Hematopoietic multipotent progenitor cell (in vitro differentiated cells): Measurements from ENCODE around the gene CLPX.

GRCh38 chr15:63640867-63641710, 43.9 kb downstream of the FBXL22 start:
- CAGE, long polyA plus RNA = no peak

DNA sequence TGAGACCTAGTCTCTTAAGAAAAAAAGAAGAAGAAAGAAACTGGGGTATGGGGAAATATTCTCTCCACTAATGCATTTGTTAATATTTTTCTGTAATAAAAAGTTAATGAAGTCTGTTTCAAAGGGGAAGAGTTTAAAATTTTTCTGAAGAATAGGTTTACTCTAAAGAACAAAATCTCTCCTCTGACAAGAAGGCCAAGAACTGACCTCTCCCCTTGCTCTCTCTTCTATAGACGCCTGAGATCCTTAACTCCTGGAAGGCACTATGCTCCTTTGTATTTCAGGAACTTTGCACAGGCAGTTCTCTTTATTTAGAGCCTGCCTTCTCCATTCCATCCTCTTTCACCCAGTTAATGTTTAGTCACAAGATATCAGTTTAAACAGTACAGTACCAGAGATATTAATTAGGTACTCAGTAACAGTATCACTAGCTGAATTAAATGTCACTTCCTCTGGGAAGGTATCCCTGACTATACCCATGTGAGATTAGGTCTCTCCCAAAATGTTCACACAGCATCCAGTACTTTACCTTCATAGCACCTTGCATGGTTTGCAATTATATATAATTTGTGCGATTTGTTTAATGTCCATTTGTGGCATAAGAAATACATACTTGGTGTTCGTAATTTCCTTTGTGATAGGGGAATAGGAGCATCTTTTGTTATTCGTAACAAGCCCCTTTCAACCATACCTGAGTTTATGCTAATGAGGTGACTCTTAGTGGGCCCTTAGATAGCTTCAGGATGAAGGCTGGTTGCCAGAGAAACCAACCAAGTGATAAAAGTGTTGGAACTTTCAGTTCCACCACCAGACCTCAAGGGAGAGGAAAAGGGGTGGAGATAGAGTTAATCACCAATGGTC, 33.4 kb downstream of the HERC1 start:
- CAGE, long polyA plus RNA = no peak

DNA sequence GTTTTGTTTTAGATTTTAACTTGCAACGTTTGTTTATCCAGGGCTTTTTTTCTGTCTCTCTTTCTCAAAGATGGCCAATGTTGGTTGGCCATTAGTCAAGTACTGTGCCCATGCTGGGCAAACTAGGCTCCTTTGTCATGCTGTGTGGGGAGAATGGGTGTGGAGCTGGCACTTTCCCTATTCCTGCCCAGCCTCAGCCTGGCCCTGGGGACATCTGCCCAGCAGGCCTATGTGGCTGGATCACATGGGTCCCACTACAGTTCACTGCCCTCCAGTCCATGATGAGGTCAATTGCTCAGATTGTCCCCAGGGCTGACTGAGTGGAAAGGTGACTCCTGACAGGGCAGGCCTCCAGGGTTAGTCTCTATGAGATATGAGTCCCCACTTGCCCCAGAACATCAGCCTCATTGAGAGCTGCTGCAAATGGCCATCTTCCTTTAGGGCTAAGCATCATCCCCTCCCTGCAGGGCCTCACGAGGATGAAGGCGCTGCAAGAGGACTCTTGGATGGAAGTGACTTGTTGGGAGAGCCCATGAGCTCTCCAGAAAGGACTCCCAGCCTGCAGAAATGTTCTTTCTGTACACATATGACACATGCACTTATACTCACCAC, 54.5 kb upstream of the HERC1 start:
- CAGE, long polyA plus RNA = no peak

DNA sequence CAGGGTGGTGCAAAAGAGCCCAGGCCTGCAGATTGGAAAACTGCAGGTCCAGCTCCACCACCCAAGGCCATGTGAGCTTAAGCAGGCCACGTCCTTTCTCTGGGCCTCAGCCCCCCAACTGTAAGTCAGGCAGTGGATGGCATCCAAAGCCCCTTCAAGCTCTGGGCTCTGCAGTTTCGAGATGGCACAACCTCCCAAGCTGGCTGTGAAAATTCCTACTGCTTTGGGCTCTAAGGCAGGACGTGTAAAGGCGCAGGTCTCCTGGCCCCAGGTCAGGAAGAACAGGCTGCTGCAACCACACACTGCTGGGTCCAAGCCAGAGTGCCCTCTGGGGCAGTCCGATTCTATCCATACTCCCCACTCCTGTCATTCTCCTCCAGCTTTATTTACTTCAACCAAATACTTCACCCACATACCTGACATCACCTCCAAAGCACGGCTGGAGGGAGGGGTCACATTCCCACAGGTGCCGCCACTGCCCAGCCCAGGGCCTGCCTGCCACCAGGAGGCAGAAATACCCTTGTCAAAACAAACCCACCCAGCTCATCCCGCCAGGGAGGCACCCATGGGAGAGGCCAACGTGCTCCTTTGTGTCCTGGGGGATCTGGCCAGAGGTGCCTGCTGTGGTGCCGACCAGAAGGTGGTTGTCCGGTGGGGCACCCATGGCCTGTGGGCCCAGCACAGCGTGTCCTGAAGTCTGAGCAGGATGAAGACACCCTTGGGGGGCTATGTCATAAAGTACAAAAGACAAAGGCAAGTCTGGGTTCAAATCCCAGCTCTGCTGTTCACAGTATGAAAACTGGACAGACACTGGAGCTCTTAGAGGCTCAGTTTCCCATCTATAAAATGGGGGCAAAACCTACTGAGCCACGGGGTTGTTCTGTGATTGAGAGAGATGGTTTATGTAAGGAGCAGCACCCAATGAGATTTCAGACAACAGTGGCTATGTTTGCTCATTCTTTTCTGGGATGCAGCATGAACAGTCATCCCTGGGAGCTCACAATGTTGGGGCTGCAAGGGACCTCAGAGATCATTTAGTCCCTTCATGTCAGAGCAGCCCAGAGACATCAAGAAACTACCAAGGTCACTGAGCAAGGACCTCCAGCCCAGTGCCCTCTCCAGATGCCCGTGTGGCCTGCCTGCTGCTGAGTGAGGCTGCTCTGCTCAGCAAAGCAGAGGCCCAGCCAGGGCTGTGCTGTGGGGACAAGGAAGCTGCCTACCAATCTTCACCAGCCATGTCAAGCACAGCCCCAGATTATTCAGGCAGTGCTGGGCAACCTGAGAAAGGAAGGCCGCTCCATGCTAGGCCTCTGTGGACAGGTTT, 100.2 kb downstream of the DAPK2 start:
- CAGE, long polyA plus RNA = no peak

DNA sequence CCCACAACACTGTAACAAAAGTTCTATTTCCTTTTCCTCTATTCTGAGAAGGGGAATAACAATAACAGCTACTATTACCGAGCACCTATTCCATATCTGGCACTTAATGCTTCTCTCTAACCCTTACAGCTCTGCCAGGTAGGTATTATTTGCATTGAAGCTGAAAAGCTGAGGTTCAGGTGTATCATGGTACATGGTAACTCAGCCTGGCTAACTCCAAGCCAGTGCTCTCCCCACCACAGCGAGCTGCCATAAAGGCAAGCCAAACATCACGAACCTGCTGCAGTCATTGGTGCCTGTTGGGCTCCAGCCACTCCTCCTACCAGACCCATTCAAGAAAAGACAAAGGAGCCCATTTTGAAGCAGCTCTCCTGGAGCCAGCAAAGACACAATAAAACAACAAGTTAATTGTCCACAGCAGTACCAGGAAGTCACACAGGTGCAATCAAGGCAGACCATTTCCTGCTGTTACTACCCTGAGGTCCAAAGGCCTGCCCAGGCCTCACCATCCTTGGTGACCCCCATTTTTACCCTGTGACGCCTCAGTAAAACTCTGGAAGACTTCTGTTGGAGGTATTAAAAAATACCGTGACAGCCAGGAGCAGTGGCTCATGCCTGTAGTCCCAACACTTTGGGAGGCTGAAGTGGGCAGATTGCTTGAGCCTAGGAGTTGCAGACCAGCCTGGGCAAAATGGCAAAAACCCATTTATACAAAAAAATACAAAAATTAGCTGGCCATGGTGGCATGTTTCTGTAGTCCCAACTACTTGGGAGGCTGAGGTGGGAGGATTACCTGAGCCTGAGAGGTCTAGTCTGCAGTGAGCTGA, 77.5 kb downstream of the DAPK2 start:
- CAGE, long polyA plus RNA = no peak

- CAGE, long polyA plus RNA = no peak
These were observed 1.1 kb upstream of the PPIB start for GRCh38 chr15:64163952-64164325.

- CAGE, long polyA plus RNA = no peak
These were observed 7.9 kb upstream of the PPIB start for GRCh38 chr15:64170513-64171403.

DNA sequence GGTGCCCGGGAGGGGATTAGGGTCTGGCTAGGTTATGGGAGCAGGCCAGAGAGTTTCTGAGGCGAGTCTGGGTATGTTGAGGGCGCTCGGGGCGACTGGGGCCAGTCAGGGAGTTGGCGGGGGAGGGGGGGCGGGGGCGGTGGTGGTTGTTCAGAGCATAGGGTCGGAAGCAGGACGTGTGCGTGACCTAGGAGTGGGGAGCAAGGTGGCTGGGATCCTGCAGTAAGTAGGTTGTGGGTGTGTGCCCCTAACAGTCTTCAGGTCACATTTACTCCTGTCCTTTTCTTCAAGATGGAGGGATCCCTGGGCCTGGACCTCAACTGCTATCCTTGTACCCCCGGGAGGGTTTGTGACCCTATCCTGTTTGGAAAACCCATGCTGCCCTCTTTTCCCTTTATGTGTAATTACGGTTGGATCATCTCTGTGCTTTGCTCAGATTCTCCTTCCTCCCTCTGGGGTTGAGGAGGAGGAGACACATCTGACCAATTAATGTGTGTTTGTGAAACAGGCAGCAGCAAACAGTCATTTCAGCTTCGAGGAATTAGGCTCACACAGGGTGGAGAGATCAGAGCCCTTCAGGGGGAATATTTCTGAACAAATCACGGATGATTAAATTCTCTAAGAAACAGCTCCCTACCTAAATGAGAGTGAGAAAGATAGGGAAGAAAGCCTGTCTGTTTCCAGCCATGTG, 864 bp downstream of the ZNF609 start:
- CAGE, long polyA plus RNA = no peak

DNA sequence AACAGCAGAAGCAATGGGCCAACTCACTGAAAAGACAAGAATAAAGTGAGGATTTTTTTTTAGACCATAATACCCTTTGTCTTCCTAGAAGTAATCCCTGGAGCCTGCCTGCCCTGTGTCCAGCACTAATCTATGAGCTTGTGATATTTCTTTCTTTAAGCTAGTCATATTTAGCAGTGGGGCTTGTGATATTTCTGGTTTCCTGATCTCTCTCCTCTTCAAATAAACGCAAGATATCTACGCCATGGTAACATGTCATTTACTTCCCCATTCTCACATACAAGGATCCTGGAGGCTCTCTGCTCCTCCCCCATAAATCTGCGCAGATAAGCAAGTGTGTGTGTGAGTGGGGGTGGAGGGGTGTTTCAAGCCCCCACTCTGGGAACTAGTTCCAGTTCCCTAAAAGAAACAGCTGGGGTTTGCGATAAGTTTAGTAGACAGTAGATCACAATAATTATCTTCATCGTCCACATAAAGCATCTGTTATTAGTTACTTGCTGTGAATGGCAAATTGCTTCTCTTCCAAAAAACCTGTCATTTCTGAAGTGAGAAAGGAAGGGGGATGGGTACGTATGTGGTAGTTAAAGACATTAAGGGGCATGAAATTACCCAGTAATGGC, 79.9 kb downstream of the RBPMS2 start:
- CAGE, long polyA plus RNA = no peak

DNA sequence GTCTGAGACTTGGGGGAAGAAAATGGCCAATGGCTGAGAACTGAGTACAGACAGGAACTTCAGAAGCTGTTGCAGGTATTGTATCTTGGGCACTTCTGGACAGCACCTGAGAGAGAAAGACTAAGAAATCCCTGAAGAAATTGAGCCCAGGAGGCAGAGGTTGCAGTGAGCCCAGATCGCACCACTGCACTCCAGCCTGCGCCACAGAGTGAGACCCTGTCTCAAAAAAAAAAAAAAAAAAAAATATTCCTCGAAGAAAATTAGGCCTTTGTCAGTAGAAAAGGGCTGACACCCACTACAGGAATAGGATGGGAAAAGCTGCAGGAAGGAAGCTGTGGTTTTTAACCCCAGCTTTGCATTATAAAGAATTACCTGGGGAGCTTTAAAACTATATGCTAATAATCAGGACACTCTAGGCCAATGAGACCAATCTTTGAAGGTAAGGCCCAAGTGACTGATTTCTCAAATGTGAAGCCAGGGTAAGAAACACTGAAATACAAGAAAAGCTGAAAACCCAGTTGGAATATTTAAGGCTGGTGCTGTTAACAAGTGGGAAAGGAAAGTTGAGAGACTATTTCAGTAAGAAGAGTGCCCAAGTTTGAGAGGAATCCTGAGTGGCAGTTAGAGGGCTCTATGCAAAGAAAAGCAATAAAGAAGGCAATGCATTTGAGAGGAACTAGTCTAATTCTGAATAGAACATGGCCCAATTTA, 74.4 kb downstream of the RBPMS2 start:
- CAGE, long polyA plus RNA = no peak

GRCh38 chr15:64701592-64702254, 73.7 kb downstream of the RBPMS2 start:
- CAGE, long polyA plus RNA = no peak

DNA sequence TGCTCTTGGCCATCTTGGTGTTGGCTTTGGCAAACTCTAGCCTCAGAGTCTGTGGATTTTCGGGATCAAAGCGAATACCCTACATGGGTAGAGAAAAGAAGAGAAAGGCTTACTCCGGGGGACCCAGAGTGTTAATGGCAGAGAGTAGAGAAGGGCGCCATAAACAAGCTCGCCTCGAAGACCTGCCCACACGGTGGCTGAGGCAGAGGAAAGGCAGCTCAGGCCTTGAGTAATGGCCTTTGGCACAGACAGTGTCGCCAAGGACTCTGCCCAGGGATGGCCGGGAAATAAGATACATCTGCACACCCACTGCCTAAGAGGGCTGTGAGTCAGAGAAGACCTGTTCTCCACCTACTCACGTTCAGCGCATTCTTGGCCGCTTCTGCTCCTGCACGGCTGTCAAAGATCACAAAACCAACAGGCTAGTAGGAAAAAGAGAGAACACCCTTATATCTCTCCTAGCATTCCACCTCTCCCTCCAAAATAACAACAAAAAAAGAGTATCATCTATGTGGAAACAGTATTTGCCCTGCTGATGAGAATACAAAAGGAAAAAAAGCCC, 26.2 kb downstream of the RBPMS2 start:
- CAGE, long polyA plus RNA = no peak

DNA sequence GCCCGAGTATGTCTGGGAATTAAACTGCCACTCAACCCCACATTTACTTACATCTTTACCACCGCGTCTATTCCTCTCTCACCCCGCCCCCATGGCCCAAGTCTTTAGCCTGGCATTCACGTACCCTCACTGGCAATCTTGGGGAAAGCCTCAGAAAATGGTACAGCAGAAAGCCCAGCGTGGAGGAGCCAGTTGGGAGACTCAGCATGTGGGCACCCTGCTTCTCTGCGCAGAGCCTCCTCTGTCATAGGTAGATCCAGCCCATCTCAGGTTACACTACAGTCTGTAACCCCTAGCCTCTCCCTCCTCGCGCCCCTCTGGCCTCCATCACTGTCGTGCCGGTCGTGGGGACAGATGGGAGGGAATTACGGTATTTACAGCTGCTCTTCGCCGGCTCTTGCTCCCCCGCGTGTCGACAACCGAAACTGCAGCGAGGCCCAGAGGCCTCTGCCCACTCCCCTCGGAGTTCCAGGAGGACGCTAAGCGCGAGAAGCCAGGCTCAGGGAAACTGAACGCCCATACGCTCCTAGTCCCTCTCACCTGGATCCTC, 6.3 kb upstream of the ANKDD1A start:
- CAGE, long polyA plus RNA = no peak

GRCh38 chr15:64944272-64944716, 32.6 kb downstream of the ANKDD1A start:
- CAGE, long polyA plus RNA = no peak

- CAGE, long polyA plus RNA = no peak
These were observed 5.9 kb downstream of the KBTBD13 start for GRCh38 chr15:65082235-65083071.

DNA sequence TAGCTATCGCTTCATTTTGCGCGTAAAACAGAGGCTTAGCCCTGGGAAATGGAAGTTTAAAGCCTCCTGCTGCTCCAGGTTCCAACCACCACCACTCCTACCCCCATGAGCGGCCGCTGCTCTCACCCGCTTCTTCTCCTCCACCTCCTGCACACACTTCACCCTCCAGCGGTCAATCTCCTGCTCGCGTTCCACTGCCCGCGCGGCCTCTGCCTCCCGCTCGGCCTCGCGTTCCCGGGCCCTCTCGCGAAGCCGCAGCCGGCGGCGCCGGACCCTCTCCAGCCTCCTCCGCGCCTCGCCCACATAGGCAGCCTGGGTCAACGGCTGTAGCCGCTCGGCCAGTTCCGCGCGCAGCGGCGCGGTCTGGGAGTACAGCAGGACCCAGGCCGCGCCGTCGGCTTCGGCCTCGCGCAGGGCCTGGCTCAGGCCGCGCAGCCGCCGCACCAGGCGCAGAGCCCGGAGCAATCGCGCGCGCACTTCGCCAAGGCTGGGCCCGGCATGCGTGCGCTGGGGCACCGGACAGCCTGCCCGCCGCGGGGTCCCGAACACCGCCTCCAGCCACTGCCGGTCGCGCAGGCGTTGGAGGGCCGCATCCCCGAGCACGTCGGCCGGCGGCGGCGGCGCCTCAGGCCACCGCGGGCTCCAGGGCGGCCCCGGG, 693 bp downstream of the PDCD7 start:
- CAGE, long polyA plus RNA = no peak

DNA sequence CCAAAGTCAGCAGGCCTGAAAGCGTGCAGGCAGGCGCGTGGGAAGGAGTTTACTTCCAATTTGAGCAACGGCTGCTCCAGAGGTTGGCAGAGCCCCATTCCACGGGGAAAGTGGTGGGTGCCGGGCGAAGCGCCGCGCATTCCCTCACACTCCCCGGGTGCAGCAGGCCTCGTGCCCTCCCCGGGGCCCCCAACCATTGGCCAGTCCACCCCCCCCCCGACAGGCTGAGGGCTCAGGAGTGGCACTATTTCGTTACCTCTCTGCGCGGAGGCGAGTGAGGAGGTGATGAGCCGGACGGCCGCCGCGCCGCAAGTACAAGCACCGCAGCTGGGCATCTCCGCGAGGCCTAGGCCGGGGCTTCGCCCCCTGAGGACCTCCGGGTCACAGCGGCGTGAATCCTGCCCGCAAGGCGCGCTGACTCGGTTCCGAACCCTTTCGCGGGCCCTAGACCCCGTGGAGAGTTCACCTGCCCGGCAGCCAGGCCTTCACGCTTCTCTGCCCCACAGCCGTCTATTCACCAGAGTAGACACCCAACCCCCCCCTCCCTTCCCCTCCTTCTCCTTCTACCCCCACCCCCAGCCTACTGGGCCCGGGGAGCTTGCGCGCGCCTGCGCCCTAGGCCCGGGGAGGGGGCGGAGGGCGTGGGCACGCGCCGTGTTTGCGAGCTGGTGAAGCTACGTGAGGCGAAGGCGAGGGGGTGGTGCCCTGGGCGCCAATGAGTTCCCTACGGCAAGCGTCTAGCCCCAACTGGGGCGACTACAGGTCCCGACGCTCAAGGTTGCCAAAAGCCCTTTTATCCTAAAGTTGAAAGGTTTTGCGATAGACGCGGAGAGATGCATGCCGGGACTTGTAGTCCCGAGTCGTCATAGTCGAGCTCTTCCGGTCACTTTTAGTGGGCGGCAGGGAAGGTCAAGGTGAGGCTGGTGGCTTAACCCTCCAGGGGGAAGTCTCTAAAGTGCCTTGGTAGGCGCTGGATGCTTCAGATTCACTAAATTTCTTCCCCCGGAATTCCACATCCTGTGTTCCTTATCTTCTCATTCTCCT, at the start of gene CLPX:
Gene CLPX, minus strand, starts transcription at position 524 of the 1,044 bp plus-strand sequence.
- CAGE, long polyA plus RNA = no peak

DNA sequence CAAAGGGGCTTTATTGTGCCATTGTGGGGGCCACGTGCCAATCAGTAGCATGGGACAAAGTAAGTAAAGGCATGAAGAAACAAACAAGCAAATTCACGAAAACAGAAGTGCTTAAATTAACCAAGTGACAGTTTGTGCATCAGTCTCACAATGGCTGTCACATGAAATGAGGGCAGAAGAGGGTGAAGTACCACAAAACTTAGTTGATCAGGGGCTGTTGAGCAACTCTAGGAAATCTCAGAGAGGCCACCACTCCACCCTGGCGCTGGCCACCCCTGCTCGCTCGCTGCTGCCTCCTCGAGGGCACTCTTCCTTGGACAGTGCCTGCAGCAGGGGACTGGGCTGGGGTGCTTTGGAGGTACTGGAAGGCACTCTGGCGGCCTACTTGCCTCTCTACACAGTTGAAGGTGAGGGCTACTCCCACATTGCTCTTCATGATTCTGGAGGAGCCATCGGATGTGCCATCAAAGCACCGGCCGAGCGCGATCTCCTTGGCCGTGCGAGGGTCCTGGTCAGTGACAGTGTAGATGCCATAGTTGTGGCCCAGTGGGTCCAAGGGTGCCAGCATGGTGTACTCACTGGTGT, 11.5 kb upstream of the CLPX start:
- CAGE, long polyA plus RNA = no peak

GRCh38 chr15:65354940-65356238, 22.4 kb downstream of the IGDCC3 start:
- CAGE, long polyA plus RNA = no peak

- CAGE, long polyA plus RNA = no peak
These were observed 1.3 kb downstream of the IGDCC4 start for GRCh38 chr15:65421091-65422188.